ENCODE data around the gene PTMA.

DNA sequence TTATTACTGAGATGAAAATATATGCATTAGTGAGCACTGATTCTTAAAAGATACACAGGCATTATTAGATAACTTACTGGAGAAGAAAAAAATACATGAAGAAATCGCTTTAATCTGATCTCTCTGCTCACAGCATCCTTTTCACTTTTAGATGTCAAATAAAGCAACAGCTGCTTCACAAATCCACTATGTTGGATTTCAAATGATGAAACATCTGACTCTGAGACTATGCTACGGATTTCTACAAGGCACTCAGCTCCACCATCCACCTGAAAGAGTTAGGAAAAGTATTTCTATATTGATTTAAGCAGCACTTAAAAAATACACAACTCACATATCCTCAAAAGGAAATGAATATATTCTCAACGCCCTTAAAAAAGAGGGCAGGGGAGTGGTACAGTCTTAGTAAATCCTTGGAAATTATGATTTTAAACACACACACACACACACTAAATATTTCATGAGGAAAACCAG, 82.2 kb upstream of the DNER start:
- PRO-cap: no peak

DNA sequence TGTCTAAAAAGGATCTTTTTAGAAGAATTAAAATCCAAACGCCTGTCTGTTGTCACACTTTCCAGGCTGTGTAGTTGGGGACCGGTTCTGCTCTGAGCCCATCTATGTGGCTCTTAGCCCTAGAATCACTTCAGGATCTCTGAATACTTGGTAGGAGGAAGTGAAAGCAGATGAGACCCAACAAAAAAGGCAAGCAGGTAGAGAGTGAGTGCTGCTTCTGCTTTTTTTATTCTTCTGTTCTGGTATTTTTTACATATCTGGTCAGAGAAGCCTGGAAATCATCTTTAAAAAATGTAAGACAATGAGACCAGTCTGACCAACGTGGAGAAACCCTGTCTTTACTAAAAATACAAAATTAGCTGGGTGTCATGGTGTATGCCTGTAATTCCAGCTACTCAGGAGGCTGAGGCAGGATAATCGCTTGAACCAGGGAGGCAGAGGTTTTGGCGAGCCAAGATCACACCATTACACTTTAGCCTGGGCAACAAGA, 767 bp downstream of the SP140 start:
- PRO-cap: unidirectional peak, minus-strand start at position 94 of the sequence

DNA sequence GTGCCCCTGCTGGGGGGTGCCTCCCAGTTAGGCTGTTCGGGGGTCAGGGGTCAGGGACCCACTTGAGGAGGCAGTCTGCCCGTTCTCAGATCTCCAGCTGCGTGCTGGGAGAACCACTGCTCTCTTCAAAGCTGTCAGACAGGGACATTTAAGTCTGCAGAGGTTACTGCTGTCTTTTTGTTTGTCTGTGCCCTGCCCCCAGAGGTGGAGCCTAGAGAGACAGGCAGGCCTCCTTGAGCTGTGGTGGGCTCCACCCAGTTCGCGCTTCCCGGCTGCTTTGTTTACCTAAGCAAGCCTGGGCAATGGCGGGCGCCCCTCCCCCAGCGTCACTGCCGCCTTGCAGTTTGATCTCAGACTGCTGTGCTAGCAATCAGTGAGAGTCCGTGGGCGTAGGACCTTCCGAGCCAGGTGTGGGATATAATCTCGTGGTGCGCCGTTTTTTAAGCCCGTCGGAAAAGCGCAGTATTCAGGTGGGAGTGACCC, 14.8 kb downstream of the SP140L start:
- PRO-cap: no peak

- PRO-cap: no peak
Measured at GRCh38 chr2:230398694-230399388, 17.2 kb upstream of the SP100 start.

DNA sequence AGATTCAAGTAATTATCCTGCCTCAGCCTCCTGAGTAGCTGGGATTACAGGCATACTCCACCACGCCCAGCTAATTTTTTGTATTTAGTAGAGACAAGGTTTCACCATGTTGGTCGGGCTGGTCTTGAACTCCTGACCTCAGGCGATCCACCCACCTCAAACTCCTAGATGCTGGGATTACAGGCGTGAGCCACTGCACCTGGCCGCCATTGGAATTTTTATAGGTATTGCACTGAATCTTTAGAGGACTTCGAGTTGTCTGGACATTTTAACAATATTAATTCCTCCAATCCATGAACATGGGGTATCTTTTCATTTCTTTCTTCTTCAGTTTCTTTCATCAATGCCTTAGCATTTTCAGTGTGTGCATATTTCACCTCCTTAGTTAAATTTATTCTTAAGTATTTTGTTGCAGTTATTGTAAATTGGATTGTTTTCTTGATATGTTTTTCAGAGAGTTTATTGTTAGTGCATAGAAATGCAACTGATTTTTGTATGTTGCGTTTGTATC, 36.3 kb downstream of the SP100 start:
- PRO-cap: no peak

GRCh38 chr2:230526165-230527112, 110.4 kb downstream of the SP100 start:
- PRO-cap: no peak

GRCh38 chr2:230713368-230714406, 1.0 kb downstream of the CAB39 start:
- PRO-cap: bidirectional peak, plus-strand start at chr2:230713915, minus-strand start at chr2:230713798; bidirectional peak, plus-strand start at chr2:230714293, minus-strand start at chr2:230714251

DNA sequence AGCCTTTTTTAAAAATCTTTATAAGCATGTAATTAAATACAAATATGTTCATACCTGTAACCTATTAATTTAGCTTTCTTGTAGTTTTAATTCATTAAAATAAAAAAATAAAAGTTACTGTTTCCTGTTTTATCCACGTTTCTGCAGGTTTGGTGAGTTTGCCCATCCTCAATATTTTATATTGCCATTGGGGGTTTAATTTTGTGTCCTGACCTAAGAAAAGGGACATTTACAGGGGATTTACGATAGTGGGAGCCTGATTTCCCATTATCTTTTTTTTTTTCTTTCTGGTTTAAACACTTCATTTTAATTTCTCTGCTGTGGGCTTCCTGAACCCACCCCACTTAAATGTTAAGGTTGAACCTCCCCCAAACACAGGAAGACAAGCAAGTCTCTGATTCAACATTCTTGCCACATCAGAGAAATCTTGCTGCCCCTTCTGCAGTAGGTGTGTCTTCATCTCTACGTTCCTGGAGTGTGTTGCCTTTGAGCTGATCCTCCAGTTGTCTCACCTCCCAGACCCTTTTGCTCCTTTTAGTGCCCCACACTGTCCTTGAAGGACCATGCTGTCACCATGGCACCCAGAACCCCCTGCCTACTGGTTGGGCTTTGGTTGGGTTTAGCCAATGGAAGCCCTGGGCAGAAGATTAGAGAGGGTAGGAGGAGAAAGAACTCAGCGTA, 10.5 kb downstream of the CAB39 start:
- PRO-cap: no peak

DNA sequence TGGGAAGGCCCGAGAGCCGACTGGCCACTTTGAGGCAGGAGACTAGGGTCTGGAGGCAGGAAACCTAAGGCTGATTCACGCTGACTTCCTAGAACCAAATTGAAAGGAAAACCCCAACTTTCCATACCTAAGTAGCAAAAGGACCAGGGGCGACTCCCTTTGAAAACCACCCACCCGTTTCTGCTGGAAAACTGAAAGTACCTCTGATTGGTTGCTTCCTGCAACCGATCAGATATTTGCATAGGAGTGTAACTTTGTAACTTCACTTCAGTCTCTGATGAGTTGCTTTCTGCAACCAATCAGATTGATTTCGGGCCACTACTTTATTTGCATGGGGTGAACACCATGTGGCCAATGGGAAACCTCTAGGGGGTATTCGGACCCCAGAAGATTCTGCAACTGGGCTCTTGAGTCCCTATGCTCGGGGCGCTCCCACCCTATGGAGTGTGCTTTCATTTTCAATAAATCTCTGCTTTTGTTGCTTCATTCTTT, 26.7 kb upstream of the SPATA3 start:
- PRO-cap: unidirectional peak, minus-strand start at position 182 of the sequence

GRCh38 chr2:231199223-231199629, 795 bp downstream of the ARMC9 start:
- PRO-cap: no peak

DNA sequence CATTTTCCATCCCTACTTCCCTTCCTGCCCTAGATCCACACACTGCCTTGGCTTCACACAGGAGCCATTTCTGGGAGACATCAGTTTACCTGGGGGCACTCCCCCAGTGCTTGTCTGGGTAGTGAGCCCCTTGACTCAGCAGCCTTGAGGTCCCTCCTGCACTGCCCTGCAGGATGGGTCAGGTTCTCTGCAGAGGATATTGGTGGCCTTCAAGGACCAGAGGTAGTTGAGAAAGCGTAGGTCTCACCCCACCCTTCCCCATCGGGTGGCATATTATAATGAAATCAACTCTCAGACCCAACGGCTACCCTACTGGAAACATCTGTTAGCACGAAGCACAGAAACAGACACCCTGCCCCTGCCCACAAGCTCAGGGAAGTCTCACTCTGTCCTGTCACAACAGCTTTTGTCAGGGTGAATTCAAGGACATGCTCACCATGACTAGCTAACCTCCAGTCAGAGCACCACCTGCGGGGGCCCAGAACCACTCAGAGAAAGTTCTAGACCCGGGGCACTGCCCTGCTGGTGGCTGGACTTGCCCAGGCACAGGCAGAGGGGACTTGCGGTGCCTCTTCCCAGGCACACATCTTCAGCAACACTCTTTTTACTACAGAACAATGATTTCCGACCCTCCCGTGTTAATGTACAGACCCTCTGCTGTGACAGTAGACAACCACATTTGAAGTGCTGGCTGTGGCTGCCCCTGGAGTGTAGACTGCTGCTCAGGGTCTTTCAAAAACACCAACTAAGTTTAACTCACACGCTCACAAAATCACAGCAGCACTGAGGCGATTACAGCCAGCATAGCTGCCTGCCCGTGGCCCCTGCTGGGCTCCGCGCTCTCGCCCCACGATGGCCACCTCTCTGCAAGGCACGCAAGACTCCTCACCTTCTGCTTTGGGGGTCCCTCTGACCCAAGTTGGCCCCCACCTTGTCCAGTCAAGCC, 3.4 kb upstream of the B3GNT7 start:
- PRO-cap: no peak

- PRO-cap: no peak
Measured at GRCh38 chr2:231392979-231394027, 2.2 kb upstream of the B3GNT7 start.

- PRO-cap: no peak
Measured at GRCh38 chr2:231425242-231425683, 29.8 kb downstream of the B3GNT7 start.

- PRO-cap: bidirectional peak, plus-strand start at chr2:231464763, minus-strand start at chr2:231464484; unidirectional peak, plus-strand start at chr2:231464869; bidirectional peak, plus-strand start at chr2:231464964, minus-strand start at chr2:231464935
Measured at GRCh38 chr2:231464683-231465712, 714 bp upstream of the NCL start.

GRCh38 chr2:231514448-231515224, 15.6 kb downstream of the NMUR1 start:
- PRO-cap: bidirectional peak, plus-strand start at chr2:231514631, minus-strand start at chr2:231514364

DNA sequence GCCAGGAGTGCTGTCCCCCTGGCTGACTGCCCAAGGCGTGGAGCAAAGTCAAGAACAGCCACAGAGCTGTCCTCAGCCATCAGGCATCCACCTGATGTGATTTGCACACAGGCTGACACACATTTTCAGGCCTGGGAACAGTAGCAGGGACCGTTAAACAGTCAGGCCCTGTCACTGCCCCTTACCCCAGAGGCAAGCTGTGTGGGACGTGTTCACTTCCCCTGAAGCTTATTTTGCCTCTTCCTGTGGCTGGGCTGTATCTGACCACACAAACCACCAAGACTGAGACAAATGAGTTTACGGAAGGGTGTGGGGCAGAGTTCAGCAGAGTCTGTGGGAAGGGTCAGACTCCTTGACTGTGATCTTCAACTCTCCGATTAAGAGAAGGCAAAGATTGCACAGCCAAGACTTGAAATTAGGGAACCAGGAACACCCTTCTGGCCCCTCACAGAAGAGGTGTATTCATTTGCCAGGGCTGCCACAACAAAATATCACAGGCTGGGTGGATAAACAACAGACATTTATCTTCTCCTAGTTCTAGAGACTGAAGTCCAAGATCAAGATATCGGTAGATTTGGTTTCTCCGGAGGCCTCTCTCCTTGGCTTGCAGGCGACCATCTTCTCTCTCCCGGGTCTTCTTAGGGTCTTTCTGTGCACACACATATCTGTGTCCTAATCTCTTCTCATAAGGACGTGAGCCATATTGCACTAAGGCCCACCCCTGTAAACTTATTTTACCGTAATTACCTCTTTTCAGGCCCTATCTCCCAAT, 15.4 kb upstream of the NMUR1 start:
- PRO-cap: no peak

DNA sequence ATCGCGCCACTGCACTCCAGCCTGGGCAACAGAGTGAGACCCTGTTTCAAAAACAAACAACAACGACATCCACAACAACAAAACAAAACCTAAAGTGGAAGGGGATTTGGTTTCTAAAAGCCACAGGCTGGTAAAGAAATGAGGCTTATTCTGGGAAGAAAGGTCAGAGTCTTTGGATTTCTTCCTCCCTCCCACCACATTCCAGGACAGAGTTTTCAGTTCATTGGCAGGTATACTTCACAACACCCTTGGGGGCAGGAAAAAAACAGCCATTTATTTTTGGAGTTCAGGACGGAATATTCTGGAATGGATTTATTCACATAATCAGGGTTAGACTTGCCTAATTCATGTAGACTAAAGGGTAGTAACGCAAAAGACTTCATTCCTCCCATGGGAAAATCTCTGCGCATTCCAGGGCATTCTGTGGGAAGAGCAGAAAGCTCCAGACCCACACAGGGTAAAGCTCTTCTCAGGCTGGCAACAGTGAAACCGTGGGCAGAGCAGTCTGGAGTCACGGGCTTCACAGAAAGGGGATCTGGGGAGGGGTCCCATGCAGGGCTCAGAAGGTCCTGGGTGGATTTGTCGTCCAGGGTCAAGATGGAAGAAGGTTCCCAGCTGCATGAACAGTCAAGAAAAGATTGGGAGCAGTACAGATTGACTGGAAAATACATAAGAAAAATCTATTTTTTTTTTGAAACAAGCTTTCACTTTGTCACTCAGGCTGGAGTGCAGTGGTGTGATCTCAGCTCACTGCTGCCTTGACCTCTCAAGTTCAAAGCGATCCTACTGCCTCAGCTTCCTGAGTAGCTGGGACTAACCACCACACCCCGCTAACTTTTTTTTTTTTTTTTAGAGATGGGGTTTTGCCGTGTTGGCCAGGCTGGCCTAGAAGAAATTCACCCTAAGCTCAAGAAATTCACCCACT, 35.2 kb downstream of the TEX44 start:
- PRO-cap: no peak

- PRO-cap: no peak
Measured at GRCh38 chr2:231632718-231633521, 40.3 kb downstream of the TEX44 start.

DNA sequence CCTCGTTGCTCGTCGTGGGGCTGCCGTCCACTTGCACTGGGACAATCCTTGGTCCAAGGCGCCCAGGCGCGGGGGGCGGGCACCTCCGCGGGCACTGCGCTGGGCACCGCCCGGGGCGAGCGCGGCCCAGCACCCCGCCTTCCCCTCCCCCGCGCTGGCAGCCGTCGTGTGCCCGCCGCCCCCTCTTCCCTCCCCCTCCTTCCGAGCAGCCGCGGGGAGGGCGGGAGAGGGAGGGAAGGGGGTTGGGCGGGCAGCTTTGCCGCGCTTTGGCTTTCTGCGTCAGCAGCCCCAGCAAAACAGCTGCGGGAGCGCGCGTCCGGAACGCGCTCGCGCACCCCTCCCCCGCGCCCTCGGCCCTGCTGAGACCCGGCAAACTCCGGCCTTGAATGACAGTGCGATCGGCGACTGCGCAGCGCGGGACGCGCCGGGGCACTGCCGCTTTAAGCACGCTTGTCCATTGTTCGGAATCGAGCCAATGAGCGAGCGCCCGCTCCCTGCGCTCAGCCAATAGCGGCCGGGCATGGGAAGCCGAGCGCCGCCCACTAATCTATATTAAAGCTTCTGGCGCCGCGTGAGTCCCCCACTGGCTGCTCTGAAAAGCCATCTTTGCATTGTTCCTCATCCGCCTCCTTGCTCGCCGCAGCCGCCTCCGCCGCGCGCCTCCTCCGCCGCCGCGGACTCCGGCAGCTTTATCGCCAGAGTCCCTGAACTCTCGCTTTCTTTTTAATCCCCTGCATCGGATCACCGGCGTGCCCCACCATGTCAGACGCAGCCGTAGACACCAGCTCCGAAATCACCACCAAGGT, at the start of gene PTMA:
TSS of gene PTMA (plus strand) at position 578 of the 806 bp plus-strand sequence.
- PRO-cap: bidirectional peak, plus-strand start at position 621 of the sequence, minus-strand start at position 38 of the sequence

DNA sequence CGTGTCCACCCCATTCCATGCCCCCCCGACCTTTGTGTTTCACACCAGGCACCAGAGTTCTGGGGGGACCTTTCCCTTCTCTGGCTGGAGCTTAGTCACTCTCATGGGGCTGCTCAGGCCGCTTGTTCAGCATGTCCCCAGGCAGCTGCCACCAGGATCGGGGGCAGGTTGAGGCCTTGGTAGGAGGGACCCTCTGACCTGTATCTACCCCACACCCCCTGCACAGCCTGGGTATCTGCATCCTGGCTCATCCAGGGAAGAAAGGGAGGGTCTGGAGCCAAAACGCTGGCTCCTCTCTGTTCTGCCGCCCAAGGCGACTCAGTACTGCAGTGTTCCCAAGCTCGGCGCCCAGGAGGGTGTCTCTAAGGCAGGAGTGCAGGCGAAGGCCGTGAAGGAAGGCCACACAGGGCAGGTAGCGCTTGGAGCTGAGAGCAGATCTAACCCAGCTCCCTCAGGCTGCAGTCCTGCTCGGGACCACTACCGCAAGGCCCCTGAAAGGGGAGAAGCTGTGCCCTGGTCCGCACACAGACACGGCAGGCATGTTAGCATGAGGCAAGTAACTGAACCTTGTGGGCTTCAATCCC, 6.3 kb downstream of the PTMA start:
- PRO-cap: no peak